Hair follicular keratinocyte (primary cell): ENCODE results near the gene LIF.

GRCh38 chr22:29225472-29226354 is 20.0 kb downstream of the EMID1 start:
- RAMPAGE, long total RNA: no peak

DNA sequence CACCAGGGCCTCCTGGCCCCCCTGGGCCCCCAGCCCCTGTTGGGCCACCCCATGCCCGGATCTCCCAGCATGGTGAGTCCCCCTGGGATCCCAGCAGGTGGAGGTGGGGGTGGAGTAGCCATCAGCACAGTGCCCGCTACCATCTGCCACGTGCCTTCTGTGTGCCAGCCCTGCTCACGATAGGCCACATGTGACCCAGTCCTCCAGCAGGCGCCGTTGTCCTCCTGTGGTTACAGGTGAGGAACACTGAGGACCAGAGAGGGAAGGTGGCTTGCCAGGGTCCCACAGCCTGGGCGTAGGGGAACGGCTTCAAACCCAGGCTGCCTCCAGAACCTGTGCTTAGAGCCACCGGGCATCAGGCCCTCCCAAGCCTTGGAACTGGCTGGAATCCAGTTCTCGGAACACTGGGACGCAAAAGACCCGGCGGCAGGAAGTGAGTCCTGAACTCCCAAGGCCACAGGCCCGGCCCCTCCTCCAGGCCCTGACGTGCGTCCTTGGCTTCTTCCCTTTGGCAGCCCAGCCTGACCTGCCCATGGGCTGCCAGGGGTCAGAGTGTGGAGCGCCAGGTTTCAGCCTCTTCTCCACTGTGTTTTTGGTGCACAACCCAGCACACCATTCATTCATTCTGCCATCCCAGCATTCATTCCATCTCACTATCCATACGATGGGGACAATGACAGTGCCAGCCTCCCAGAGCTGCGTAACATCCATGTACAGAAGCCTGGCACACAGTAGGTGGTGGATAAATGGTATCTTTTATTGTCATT is 26.8 kb downstream of the EMID1 start:
- RAMPAGE, long total RNA: no peak

DNA sequence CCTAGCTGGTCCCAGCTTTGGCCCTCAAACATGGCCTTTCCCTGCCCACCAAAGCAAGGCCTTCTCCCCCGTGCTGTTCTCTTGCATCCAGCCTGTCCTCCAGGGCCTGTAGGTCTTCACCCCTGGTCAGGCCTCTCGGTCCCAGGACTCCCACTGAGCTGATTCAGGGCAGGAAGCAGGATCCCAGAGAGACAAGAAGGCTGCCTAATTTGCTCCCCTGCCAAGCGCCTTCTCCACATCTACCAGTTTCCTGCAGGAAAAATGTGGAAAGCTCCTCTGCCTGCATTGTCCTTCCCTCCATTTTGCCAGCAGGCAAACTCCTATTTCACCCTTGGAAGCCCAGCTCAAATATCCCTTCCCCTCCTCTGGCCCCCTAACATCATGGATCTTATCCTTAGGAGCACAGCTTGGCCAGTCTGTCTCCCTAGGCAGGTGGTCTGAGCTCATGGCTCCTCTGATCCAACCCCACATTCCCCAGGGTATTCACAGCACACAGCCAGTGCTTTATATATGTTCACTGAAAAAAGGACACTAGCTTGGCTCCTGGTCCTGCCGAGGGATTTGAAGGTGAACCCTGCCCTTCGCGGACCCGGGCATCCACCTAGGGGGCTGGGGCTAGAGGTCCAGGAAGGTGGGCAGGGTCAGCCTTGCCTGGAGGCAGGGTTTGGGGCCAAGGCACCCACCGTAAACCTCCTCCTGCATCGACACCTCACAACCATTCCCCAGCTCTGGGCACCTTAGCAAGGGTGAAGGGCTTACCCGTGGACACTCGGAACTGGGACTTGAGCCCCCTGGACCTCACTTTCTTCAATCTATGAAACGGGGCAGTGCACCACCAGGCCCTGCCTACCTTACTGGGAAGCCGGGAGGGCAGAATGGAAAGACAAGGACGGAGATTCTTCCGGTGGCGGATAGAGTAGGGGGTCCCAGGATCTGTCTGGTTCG is 933 bp downstream of the RHBDD3 start:
- RAMPAGE, long total RNA: no peak

DNA sequence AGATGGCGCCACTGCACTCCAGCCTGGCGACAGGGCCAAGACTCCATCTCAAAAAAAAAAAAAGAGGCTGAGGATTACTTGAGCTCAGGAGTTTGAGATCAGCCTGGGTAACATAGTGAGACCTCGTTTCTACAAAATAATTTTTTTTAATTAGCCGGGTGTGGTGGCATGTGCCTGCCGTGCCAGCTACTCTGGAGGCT is 24.9 kb downstream of the AP1B1 start:
- RAMPAGE, long total RNA: no peak

GRCh38 chr22:29380216-29381017 is 8.0 kb downstream of the AP1B1 start:
- RAMPAGE, long total RNA: no peak

- RAMPAGE, long total RNA: no peak
Observed at GRCh38 chr22:29552842-29553084, 794 bp downstream of the THOC5 start.

DNA sequence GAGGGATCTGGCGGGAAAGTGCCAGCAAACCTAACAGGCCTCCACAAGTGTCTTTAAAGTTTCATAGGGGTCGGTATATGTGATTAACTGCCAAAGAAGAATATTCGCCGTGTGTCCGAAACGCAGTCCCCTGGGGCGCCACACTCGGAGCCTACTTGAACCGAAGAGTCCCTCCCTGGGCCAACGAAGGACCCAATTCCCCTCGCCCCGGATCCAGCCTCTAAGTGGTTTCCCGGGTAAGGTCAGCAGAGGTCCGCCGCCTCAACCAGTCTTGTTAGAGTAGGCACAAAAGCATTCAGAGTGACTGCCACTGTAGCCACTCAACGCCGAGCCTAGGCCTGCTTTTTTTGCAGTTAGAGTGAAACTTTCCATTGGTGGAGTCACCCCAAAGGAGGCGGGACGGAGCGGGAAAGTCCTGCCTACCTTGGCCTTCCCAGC is 401 bp upstream of the NF2 start:
- RAMPAGE, long total RNA: no peak

DNA sequence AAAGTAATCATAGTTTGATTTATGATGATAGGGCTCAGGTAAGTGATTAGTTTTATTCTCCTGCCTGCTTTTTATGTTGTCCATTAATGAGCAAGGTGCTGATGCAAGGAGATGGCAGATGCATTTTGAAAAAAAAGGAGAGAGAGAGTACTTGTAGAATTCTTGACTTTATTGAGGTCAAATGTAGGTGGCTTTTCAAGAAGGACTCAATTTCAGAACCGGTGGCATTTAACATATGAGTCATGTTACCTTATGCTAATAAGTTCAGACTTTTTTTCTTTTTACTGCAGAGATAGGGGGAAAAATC is 14.7 kb downstream of the NF2 start:
- RAMPAGE, long total RNA: no peak

- RAMPAGE, long total RNA: no peak
Observed at GRCh38 chr22:29678012-29678430, 41.8 kb upstream of the CABP7 start.

DNA sequence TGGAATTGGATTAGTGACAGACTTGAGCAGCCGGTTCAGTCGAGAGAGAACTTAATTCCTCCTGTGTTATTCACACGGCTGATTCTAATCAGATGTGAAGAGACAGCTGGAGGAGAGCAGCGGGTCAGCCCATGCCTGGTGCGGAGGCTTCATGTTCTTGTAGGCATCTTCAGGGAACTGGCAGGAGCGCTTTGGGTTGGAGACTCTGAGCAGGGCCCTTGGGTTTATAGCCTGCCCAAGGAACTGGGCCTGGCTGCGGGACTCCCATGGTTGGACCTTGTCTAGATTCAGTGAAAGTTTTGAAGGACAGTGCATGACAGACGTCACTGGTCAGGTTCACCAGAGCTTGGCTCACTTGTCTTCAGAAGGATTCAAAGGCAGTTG is 29.2 kb upstream of the CABP7 start:
- RAMPAGE, long total RNA: no peak

DNA sequence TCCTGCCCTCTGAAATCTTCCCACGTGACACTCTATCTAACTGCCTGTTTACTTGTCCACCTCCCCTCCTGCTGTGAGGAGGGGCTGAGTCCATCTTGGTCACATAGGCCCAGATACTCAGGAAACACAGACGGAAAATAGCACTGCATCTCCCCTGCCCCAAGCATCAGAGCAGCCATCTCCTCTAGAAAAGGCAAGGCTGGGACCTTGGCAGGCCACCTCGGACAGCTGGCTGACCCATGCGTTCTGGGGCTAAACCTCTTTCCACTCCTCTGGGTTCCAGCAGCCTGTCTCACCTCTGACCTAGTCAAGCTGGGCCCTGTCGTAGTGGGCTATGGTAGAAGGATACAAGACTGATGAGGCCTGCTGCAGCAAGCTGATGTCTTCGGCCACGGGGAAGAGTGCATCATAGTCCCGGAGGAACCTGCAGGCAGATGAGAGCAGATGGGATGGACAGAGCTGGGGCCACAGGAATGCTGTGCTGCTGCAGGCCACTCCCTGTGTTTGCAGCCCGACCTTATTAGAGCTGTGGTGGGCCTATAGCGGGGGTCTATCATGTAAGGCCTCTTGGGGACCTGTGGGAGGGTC is 32.1 kb downstream of the ASCC2 start:
- RAMPAGE, long total RNA: no peak

GRCh38 chr22:30013155-30013567 is 67.1 kb upstream of the HORMAD2 start:
- RAMPAGE, long total RNA: no peak

DNA sequence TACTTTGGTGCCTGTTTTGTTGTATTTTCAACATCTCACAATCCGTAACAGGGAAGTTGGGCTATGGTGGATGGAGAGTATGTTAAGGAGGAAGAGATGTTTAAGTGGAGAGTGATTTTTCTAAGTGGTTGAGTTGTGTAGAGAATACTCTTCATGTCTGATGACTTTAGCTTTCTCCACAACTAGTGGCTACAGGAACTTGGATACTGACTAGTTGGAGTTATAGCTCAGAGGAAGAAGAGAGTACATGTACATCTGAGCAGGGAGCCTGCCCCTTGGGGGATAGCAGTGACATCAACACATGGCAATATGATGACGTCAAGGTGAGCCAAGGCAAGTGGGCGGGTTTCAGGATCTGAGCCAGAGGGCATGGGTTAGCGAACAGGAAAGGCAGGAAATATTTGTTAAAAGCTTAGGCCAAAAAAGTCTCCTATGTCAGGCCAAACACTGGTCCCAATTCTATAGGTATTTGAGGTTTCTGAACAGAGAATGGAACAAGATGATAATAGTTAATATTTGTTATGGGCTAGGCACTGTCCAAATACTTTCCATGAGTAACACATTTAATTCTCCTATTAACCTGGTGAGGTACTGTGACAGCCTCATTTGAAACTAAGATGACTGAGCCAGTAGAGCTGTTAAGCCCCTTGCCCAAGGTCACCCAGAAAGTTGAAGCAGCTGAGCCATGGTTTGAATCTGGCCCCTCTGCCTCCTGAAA is 42.0 kb upstream of the HORMAD2 start:
- RAMPAGE, long total RNA: no peak

DNA sequence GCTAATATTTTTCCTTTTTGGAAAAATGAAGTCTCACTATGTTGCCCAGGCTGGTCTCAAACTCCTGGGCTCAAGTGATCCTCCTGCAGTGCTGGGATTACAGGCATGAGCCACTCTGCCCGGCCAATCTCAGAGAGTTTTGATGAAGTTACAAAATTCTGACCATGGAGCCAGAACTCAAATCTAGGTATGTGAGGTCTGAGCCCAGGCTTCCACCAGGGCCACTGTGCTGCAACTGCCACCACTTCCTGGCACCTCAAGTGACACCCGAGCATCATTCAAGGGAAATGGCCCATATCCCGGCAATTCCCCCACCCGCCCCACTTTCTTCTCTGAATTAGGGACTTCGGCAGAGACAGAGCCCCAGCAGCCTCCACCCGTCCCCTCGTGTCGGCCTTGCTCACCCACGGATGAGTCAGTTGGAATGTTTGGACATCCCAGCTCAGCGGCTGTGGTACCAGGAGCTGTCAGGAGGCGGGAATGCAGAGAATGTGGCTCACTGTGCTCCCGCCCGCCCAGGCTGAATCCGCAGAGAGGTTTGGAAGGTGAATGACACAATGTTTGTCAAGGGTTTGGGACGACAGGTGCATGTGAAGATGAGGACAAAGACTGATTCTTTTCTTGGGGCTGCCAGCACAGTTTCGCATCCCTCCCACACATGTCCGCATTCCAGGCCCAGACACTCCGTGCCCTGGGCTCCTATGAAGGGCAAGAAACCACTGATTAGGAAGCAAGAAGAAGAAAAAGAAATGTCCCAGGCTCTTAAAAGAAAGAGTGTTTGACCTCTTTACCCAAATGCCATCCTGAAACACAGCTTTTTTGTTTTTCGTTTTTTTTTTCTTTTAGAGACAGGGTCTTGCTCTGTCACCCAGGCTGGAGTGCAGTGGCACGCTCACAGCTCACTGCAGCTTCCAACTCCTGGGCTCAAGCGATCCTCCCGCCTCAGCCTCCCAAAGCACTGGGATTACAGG is 39.6 kb downstream of the LIF start:
- RAMPAGE, long total RNA: no peak

GRCh38 chr22:30246322-30246981 is at the start of gene LIF:
LIF (minus strand) TSS chr22:30246759.
- RAMPAGE, long total RNA: no peak

DNA sequence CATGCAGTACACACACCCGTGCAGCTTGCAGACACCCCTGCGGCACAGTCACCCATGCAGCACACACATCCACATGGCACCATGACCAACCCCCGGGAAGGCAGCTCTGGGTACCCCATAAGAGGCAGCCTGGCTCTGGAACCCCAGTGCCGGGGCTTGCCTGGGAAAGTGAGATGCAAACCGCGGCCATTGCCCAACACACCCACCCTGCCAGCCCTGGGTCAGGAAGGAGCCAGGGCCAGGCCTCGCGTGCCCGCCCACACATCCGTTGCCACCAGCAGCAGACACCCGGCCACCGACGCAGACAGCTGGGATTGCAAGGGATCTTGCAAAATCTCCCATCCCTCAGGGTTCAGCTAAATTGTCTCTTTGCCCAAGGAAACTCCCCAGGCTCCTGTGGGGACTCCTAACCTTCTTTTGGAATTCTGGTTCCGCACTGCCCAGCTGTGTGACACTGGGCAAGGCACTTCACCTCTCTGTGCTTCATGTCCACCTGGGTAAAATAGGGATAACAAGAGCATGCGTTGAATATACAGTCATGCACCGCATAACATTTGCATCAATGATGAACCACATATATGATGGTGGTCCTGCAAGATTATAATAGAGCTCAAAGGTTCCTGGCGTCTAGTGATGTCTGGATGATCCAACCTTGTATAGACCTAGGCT is 9.8 kb downstream of the CASTOR1 start:
- RAMPAGE, long total RNA: no peak

DNA sequence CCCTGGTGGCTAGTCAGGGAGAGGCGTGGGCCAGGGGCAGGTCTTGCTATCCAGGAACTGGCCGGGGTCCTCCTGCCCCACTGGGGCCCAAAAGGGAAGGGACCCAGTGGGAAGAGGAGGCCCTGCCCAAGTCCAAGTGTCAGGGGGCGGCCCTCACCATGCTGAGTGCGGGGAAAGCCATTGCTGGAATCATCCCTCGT is 2.4 kb downstream of the CASTOR1 start:
- RAMPAGE, long total RNA: no peak

GRCh38 chr22:30304432-30305182 is 15.3 kb upstream of the CASTOR1 start:
- RAMPAGE, long total RNA: no peak

- RAMPAGE, long total RNA: no peak
Observed at GRCh38 chr22:30324177-30324878, 2.4 kb downstream of the TBC1D10A start.

DNA sequence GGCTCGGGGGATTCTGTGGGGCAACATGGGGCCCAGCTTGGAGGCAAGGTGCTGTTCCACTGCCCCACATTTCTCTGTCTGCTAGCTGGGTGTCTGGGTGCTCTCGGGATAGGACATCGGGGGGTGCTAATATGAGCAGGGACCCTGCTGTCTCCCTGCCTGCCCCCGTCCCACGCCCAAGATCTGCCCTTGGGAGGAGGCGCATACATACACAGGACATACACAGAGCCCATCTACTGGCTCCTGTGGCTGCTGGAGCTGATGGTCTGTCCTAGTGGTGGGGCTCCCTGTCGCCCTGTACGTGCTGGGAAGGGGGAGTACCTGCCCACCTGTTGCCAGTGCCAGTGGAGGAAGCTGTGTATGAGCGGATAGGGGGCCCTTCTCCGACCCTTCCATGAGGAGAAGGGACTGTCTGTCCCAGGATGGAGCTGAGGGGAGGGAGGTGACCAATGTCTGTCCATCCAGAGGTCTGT is 1.1 kb downstream of the TBC1D10A start:
- RAMPAGE, long total RNA: no peak